Skeletal muscle satellite cell (primary cell): ENCODE measurements around the genes BCL7A, CLIP1 and DENR.

GRCh38 chr12:121858435-121858762 is 260 bp downstream of the HPD start:
- CAGE, long polyA plus RNA: no peak

DNA sequence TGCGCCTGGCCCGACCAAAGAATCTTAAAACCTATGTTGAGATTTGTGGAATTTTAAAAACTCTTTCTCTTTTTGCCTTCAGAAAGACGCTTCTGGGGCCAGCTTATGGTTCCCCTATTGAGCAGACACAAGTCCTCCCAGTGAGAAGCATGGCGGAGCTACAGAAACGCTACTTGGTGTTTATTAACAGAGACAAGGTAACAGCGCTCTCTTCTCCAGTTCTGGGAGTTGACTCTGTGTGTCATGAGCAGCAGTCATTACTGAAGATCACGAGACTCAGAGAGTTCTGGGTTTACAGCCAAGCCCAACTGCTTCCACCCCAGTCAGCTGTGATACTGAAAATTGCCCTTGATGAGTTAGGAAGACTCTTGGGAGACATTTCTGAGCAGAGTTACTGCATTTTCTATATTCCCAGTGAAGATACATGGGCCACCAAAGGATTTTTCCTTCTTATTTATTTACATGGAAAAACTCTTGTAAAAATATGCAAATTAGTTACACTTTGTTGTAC is 48.5 kb downstream of the CFAP251 start:
- CAGE, long polyA plus RNA: no peak

- CAGE, long polyA plus RNA: no peak
Observed at GRCh38 chr12:122021329-122021678, 380 bp upstream of the BCL7A start.

DNA sequence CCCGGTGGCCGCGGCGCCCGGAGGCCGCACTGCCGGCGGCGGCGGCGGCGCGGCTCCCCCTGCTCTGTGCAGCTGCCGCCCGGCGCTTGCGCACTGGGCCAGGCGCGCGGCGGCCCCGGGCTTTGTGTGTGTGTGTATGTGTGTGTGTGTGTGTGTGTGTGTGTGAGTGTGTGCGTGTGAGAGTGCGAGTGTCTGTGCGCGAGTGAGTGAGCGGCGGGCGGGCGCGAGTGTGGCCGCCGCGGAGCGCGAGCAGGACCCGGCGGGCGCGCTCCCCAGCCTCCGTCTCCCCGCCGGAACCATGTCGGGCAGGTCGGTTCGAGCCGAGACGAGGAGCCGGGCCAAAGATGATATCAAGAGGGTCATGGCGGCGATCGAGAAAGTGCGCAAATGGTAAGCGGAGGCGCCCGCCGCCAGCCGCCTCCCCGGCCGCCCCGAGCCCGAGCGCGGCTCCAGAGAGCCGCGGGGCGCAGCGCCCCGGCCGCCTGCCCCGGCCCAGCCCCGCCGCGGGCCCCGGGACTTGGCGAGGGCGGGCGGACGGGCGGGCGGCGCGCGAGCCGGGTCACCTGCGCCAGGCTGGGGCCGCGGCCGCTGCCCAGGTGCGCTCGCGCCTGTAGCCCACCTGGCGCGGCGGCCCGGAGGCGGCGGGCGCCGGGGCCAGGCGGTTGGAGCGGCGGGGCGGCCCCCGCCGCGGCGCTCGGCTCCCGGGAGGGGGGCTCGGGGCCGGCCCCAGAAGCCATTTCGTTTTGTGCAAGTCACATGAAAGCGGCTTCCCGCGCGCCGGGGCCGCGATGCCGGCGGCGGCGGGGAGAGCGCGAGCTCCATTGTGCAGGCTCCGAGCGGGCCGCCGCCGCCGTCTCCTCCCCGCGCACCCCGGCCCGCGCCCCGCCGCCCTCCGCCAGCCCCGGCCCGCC is at the start of gene BCL7A:
Gene BCL7A, plus strand, starts transcription at position 91 of the 911 bp plus-strand sequence.
- CAGE, long polyA plus RNA: no peak

- CAGE, long polyA plus RNA: no peak
Observed at GRCh38 chr12:122077899-122078648, 482 bp upstream of the MLXIP start.

GRCh38 chr12:122096259-122097304 is 18.0 kb downstream of the MLXIP start:
- CAGE, long polyA plus RNA: no peak

GRCh38 chr12:122104846-122105321 is 26.3 kb downstream of the MLXIP start:
- CAGE, long polyA plus RNA: no peak

GRCh38 chr12:122116760-122117464 is 38.4 kb downstream of the MLXIP start:
- CAGE, long polyA plus RNA: no peak

- CAGE, long polyA plus RNA: no peak
Observed at GRCh38 chr12:122224763-122225074, 1.1 kb downstream of the DIABLO start.

DNA sequence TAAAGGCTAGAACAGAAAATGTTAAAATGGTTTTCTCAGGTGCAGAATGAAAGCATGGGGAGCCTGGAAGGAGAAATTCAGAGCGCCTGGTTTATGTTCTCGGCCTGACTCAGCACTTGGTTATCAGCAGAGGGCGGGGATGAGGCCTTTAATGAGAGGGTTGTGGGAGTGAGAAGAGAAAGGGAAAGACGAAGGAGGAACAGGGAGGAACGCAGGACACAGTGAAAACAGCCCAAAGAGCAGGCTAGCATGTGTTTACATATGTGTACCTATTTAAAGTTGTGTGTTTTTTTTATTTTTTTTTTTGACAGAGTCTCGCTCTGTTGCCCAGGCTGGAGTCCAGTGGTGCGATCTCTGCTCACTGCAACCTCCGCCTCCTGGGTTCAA is 13.5 kb upstream of the VPS33A start:
- CAGE, long polyA plus RNA: no peak

- CAGE, long polyA plus RNA: no peak
Observed at GRCh38 chr12:122327425-122328631, 61.5 kb upstream of the VPS33A start.

GRCh38 chr12:122398924-122399890 is 23.3 kb downstream of the CLIP1 start:
- CAGE, long polyA plus RNA: no peak

DNA sequence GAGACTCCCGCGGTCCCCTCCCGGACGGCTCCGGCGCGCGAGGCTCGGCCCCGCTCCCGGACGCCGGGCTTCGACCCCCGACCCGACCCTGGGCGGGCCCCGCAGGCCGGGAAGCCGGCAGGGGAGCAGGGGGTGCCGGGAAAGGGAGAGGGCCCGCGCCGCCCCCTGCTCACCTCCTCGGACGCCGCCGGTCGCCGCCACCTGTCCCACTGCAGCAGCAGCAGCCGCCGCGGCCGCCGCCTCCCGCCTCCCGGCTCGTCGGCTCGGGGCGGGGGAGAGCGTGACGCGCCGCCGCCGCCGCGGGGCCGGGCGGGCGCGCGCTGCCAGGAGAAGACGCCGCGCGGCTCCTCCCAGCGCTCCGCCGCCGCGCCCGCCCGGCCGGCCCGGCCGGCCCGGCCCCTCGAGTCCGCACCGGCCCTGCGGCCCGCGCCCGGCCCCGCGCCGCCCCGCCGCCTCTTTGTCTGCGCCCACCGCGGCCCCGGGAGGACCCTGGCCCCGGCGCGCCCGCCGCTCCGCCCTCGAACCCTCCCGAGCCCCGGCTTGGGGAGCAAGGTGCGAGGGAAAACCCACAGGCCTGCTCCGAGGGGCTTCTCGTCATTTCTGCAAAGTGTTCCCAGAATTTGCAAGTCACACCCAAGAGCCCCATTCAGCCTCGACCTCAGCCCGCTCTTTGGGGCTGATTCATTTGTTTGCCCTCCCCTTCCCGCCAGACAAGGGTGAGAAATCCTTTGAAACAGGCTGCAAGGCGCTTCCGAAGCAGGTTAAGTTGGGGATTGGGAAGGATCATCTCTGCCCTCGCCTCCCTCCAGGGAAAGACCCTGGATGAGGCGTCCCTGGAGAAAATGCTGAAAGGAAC is at the start of gene CLIP1:
Gene CLIP1, minus strand, starts transcription at position 322 of the 856 bp plus-strand sequence.
- CAGE, long polyA plus RNA: no peak

DNA sequence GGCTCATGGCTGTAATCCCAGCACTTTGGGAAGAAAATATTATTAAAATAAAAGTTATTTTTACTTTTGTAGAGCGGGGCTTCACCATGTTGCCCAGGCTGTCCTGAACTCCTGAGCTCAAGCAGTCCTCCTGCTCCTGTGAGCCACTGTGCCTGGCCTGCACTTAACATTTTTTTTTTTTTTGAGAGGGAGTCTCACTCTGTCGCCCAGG is 35.0 kb downstream of the ZCCHC8 start:
- CAGE, long polyA plus RNA: no peak

DNA sequence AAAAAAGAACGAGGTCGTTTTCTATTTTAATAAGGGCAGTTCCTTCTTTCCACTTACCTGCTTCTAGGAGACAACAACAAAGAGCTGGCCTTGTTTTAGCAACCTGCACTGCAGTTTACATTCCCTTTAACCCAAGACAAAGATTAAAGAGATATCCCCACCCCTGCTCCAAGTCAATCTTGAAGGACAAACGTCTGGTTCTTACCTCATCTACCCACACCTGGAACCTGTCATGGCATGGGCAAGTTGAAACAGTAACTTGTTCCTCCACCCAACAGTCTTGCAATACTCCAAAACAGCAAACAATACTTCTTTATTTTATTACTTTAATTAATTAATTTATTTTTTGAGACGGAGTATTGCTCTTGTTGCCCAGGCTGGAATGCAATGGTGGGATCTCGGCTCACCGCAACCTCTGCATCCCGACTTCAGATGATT is 32.7 kb downstream of the ZCCHC8 start:
- CAGE, long polyA plus RNA: no peak

- CAGE, long polyA plus RNA: no peak
Observed at GRCh38 chr12:122602960-122603369, 75.9 kb downstream of the KNTC1 start.

- CAGE, long polyA plus RNA: start-site peak on the plus strand at chr12:122752839-122752880, 468 and 441 reads in 2 replicates
Observed at GRCh38 chr12:122752335-122753234, at the start of gene DENR. Gene DENR (plus strand): TSS chr12:122752824.

- CAGE, long polyA plus RNA: no peak
Observed at GRCh38 chr12:122861923-122862645, 26.8 kb downstream of the HIP1R start.

DNA sequence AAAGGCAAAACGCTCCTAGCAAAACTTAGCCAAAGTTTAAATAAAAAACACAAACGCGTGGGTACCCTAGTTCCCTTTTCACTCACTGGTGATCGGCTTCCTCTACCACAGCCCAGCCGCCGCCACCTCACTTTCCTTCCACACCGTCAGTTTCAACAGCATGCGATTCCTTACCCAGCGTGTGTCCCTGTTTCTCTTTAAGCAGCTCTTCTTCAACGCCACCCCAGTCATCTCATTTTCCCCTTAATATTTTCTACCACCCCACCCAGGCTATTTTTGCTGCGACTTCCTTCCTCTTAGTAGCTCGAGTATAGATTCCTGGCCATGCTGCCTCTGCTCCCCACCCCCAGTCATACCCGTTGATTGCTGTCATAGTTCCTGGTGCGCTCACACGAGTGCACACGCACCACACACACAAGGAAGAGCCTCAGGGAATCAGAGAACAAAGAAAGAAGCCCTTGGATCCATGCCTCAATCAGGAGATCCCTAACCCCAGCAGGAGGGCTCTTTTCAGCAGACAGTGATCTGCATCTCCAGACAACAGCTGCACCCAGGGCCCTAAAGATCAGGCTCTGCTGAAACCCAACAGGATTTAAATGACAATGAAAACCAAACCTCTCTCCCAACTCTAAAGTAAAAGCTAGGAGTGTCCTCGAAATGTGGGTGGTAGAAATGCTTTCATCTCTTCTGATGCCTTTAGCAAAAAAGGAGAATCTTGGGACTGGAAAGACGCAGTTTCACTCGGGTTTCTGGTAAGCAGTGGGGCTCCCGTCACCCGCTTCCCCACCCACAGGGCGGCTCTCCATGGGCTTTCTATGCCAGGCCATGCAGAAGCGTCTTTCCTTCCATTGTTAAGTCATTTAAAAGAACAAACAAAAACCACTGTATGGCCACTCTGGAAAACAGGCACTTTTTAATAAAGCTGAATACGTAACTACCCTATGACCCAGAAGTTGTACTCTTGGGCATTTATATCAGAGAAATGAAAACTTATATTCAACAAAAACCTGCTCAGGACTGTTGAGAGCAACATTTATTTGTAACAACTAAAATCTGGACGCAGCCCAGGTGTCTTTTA is 23.8 kb downstream of the VPS37B start:
- CAGE, long polyA plus RNA: no peak

GRCh38 chr12:122889665-122890159 is 6.2 kb downstream of the VPS37B start:
- CAGE, long polyA plus RNA: no peak